LNCaP clone FGC (cell line): Measurements from ENCODE around the gene ABHD12.

- RRBS, 2 experiments = no CpG with 5 or more reads among the region's 2 CpGs
Measured at GRCh38 chr20:23331952-23332234, 18.7 kb upstream of the NXT1 start.

- RRBS, 2 experiments = under 1 to 1% methylated on average over 14 of the region's 28 CpGs
Measured at GRCh38 chr20:23362517-23363030, 592 bp downstream of the GZF1 start.

- RRBS, 2 experiments = no CpG with 5 or more reads among the region's 9 CpGs
Measured at GRCh38 chr20:23399620-23400388, 21.5 kb downstream of the NAPB start.

DNA sequence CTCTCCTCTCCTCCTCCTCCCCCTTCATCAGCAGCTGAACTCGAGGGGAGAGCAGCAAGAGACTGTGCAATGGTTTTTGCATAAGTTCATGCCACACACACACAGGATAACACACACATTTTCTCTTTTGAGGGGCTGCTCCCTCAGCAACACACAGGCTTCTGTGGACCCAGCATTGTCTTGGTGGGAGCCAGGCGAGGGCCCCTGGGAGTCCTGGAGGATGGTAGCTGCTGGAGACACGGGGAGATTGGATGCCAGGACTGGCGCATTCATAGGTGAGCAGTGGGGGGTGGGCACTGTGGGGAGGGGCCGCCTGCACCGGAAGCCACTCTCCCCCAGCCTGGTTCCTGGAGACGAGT is 233 bp upstream of the CST11 start:
- RRBS, 2 experiments = no CpG with 5 or more reads among the region's 7 CpGs

DNA sequence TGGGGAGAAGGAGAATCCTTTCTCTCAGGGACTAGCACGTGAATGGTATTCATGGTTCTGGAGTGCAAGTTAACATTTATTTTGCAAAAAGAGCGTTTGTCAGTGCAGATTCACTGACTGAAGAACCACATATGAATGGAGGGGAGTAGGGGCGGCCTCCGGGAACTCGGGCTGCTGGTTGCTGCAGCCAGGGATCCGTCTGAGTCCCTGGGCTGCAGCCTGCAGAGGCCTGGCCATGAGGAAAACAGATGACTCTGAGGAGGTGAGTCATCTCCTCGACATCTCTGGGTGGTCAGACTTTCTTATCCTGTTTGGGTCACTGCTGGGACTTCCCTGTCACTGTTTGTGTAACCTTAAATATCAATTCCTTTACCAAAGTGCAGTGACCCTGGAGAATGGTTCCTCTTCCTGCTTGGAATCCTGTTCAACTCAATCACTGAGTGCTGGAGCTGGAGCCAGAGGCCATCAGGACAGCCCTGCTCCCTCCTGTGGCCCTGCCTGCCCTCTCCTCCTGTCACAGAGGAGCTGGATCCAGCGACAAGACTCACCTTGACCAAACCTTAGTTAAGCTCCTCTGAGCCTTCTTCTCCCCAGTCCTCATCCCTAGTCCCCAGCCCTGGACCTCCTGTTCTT is 4.4 kb upstream of the CST4 start:
- RRBS, 2 experiments = no CpG with 5 or more reads among the region's 8 CpGs

GRCh38 chr20:23694865-23695242 is 6.0 kb upstream of the CST4 start:
- RRBS, 2 experiments = no CpG with 5 or more reads among the region's 3 CpGs

DNA sequence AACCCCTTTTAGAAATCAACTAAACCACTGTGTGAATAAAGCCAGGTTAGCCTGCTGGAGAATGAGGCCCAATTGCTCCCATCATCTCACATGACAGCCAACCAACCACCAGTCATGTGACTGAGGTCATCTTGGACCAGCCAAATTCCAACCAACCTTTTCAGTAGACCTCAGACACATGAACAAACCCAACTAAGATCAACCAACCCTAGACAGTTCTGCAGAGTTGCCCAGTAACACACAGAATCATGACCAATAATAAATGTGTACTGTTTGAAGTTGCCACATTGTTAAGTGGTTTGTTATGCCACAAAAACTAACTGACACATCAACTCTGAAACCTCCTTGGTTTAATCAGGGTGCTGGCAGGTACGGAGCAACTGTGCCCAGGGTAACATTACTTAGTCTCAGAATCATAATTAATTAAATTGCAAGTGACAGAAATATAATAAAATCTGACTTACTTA is 44.7 kb upstream of the GGTLC1 start:
- RRBS, 2 experiments = no CpG with 5 or more reads among the region's 1 CpG

DNA sequence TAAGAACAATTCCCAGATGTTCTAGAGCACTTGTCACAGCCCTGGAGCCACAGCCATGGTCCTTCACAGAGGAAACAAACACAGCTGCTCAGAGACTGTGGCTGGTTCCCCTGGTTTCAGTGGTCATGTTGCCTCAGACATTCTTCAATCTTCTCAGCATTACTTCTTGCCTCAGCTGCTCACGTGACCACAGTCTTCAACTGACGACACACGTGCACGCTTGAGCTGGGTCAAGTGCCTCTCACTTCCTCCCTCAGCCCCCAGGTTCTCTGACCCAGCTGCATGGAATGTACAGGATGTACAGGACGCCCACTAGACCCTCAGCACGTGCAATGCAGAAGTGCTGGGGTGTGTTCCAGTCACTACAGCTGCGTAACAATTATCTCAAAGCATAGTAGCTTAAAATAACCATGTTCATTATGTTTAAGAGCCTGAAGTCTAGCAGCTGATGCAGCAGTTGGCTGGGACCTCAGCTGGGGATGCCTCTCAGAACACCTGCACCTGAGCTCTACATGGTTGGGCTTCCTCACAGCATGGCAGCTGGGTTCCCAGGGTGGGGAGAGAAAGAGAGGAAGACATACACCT is 159.9 kb upstream of the GGTLC1 start:
- RRBS, 2 experiments = no CpG with 5 or more reads among the region's 7 CpGs

DNA sequence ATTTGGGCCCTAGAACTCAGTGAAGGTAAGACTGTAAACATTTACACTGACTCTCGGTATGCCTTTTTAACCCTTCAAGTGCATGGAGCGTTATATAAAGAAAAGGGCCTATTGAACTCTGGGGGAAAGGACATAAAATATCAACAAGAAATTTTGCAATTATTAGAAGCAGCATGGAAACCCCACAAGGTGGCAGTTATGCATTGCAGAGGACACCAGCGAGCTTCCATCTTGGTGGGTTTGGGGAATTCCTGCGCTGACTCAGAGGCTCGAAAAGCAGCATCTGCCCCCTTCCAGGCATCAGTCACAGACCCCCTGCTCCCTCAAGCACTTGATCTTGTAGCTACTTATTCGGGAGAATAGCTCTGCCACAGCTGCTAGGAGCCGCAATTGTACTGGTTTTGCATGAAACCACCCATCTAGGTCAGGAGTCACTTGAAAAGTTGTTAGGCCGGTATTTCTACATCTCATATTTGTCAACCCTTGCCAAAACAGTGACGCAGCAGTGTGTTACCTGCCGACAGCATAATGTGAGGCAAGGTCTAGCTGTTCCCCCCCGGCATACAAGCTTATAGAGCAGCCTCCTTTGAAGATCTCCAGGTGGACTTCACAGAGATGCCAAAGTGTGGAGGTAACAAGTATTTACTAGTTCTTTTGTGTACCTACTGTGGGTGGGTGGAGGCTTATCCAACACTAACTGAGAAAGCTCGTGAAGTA is 18.8 kb upstream of the CST7 start:
- RRBS, 2 experiments = 0 to 6% methylated on average over 1 of the region's 12 CpGs

DNA sequence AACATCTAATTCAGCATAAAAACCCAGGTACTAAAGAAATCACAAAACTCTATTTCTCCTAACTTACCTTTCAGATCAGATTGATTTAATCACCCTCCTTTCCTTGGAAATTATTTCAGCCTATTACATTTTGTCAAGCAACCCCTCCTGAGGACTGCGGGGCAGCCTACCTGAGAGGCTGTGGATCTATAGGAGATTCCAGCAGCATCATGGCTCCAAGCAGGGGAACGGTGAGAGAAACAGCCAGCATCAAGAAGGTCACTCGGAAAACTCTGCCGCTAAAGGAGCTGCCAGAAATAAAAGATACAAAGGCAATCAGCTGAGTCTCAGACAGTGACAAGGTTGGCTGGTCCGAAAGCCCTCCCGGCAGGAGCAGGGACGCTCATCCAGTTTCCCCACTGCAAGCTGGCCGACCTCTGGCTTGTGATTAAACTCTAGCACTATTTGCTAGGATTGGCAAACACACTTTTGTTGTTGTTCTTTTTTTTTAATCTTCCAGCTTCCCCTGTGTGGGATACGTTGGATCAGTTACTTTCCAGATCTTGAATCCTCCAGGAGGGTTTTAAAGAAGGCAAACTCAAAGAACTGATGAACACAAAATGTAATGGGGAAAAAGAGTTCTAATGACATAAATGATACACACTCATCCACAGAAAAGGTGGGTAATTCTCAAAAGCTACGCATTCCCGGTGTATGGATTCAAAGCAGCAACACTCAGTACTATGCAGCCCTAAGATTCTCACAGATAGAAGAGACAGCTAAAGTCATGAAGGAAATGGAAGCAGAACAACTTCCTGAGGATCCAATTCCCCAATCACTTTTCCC is 8.6 kb downstream of the APMAP start:
- RRBS, 2 experiments = no CpG with 5 or more reads among the region's 11 CpGs

- RRBS, 2 experiments = no CpG with 5 or more reads among the region's 4 CpGs
Measured at GRCh38 chr20:25009100-25009478, 16.5 kb upstream of the APMAP start.

- RRBS, 2 experiments = 11 to 26% methylated on average over 1 of the region's 5 CpGs
Measured at GRCh38 chr20:25309891-25310182, 62.0 kb downstream of the PYGB start.

- RRBS, 2 experiments = no CpG with 5 or more reads among the region's 4 CpGs
Measured at GRCh38 chr20:25384510-25384931, 6.1 kb downstream of the ABHD12 start.

GRCh38 chr20:25389631-25389949 is 1.0 kb downstream of the ABHD12 start:
- RRBS, 2 experiments = 3% methylated on average over 3 of the region's 22 CpGs

DNA sequence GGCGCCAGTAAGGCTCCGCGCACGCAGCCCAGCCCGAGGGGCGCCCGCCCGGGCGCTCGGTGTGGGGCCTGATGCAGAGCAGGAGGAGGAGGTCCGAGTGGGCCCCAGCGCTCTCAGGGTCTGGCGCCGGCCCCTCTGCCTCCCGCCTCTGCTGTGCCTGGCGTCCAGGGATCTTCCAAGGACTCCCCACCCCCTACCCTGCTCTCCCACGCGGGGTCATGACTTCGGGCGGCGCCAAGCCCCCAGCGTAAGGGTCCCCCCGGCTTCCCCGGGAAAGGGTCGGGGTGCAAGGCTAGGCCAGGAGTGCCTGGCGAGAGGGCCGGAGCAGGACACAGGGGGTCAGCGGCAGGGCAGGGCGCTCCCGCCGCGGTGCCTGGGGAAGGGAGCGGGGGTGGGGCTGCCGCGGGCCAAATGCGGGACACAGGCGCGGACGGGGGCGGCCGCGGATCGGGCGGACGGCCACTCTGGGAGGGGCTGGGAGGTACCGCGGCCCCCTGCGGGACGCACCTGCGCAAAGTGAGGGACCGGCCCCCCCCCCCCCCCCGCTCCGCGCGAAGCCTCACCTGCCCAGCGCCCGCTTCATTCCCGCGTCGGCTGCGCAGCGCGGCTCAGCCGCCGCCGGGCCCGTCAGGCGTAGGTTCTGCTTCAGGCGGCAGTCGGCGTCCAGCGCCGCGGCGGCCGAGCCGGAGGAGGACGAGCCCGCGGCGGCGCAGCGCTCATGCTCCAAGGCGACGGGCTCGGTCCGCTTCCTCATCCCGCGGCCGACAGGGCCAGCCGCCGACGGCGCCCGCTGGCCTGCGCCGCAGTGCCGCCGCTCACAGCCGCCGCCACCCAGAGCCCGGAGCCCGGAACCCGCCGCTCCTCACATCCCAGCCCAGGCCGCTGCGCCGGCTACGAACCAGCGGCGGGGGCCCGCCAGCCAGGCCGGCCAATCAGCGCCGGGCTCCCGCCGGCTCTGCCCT is at the start of gene ABHD12:
Gene ABHD12, minus strand, starts transcription at position 886 of the 962 bp plus-strand sequence.
- RRBS, 2 experiments = 1 to 2% methylated on average over 41 of the region's 117 CpGs

DNA sequence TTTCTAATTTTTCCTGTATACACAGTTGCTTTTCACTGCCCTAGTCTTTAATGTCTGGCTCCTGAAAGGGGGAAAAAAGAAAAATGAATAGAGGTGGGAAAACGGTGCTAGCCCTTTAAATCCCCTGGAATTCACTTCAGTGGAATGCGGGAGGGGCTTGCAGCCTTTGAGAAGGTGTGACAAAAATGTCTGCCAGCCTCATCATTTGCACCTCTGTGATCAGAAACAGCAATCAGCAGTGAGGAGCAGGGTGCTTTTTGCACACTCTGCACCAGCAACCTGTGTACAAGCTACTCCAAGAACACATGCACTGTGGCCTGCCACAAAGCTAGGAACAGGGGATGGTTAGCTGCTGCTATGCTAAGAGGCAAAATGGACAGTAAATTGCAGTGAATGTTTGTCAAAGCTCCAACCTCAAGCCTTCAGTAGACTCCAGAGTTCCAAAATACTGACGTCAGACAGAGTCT is 29.6 kb downstream of the GINS1 start:
- RRBS, 2 experiments = no CpG with 5 or more reads among the region's 3 CpGs

- RRBS, 2 experiments = 69 to 76% methylated on average over 12 to 16 of the region's 44 CpGs
Measured at GRCh38 chr20:25475993-25476865, 68.8 kb downstream of the GINS1 start.

- RRBS, 2 experiments = no CpG with 5 or more reads among the region's 13 CpGs
Measured at GRCh38 chr20:29787400-29787679, 1470.1 kb upstream of the DEFB115 start.

DNA sequence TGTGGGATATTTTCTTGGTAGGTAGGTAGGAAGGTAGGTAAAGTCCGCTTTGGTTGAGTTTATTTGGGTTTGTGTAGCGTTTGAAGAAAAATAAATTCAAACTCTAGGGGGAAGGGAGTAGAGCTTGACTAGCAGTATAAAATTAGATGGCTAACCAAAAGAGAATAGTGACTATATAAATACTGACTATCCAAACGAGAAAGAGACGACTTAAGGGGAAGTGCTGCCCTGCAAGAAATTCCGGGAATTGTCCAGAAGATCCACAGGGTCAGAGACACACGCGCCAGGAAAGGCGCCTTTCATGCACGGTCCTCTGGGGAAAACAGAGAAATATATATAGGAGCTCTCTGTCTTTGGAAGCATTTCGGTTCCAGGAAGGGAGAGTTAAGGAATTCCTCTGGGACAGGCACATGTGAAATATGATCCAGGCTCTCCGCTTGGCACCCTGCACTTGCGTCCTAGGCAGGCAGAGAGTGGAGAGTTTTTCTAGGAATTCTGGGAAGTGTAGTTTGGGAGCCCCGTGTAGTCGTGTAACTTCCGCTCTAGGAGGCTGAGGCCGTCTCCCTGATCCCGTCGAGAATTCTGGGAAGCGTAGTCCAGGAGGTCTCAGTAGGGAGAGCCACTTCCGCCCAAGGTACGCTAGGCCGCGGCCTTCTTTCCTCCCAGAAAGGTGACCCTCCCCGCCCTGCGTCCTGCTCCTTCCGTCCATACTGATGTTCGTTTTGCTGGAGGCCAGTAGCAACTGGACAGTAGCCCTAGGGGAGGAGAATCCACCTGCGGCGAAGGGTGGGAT is 677.6 kb upstream of the DEFB115 start:
- RRBS, 2 experiments = no CpG with 5 or more reads among the region's 29 CpGs

DNA sequence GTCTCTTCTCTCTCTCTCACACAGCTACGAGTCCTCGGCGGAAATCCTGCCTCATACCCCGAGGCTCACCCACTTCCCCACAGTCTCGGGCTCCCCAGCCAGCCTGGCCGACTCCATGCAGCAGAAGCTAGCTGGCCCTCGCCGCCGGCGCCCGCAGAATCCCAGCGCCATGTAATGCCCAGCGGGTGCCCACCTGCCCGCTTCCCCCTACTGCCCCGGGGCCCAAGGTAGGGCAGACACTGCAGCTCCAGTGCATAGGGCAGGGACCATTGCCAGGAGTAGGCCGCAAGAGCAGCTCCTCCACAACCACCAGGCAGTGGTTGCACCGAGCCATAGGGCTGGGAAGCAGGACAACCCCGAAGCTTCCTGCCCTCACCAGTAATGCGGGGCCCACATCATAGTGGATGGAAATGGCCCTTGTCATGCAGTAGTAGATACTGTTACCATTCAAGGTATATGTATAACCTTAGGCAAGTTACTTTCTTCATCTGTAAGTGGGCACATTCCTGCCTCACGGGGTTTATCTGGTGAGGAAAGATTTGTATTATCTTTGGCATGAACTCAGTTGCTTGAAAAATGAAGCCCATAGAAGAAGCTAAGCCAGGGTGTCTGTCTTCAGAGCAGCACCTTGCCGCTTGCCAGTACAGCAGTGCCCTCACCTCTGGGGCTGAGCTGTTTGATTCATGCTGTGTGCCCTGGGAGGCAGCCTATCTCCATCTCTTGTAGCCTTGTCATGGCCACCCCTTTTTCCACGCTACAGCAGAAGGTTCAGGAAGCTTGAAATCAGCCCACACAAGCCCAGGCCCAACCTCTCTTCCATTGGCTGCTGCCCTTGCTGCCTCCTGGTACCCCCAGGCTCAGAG is 21.1 kb downstream of the MCTS2 start:
- RRBS, 2 experiments = 91 to 96% methylated on average over 7 of the region's 22 CpGs